Cerebellum (tissue), 5 donors: ENCODE measurements around a stretch of chr19.

DNA sequence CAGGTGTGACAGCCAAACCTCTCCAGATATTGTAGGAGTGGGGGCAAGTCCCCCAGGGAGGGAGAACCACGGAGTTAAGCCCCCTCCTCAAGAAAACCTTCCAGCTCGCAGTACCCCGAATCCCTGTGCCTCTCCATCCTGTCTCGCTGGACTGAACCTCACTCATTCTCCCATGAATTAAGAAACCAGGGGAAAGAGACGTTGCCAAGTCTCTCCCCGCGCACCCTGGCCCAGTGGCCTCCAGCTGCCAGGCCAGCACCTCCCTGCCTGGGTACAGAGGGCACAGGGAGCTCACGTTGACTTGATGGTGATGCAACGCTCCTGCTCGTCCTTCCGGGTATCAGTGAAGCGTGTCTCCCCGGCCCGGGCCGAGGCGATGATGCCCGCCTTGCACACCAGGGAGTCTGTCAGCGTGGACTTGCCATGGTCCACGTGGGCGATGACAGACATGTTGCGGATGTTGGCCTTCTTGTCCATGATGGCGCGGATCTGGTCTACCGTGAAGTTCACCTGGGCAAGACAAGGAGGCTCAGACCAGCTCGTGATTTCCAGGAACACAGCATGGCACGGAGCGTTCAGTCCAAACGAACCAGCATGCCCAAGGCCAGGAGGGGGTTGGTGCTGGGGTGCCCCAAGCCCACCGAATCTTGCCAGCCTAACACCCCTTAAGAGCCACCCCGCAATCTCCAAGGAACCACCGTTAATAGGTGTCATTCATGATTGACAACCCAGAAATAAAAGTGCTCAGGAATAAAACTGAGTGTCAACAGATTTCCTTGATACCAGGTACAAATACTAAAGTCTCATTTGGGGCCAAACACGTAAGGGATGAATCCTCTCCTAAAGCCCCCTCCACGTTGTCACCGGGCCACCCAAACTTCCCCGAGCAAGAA is 1.2 kb downstream of the EEF2 start:
- PRO-cap, 3 experiments: no peak in any of the 3 experiments
- RAMPAGE, long total RNA: no peak

DNA sequence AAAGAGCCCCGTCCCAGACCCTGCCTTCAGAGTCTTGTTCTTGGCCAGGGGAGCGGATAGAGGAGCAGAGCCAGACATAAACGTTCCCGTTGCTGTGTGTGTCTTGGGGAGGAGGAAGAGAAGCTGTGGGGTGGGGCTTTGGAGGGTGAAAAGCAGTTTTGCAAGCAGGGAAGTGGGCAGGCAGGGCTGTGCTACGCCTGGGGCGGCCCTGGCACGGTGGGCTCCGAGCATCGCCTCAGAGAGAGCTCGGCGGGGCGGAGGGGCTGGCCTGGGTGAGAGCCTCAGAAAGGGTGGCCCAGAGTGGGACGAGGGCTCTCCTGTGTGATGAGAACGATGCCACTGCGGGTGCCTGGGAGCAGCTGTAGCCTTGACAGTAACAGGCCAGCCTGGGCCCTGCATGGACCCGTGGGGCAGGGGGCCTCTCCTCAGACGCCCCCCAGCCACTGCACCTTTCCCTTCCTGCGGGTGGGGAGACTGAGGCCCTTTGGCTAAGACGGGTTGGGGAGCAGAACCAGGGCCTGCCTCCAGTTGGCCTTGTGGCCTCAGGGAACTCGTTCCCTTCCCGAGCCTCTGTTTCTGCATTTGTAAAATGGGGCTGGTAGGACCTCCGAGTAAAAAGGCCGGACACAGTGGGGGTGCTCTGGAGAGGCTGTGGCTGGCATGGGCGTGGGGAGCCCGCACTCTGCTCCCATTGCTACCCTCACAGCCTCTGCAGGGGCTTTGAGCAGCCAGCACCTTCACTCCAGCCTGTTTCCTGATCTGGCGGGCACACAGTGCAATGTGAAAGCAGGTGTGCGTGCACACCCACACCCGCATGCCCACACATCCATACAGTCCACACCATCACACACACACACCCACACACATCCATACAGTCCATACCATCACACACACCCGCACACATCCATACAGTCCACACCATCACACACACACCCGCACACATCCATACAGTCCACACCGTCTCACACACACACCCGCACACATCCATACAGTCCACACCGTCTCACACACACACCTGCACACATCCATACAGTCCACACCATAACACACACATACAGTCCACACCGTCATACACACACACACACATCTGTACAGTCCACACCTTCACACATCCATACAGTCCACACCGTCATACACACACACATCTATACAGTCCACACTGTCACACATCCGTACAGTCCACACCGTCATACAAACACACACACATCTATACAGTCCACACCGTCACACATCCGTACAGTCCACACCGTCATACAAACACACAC is 27.8 kb downstream of the PIAS4 start:
- PRO-cap, 3 experiments: no peak in any of the 3 experiments
- RAMPAGE, long total RNA: no peak

DNA sequence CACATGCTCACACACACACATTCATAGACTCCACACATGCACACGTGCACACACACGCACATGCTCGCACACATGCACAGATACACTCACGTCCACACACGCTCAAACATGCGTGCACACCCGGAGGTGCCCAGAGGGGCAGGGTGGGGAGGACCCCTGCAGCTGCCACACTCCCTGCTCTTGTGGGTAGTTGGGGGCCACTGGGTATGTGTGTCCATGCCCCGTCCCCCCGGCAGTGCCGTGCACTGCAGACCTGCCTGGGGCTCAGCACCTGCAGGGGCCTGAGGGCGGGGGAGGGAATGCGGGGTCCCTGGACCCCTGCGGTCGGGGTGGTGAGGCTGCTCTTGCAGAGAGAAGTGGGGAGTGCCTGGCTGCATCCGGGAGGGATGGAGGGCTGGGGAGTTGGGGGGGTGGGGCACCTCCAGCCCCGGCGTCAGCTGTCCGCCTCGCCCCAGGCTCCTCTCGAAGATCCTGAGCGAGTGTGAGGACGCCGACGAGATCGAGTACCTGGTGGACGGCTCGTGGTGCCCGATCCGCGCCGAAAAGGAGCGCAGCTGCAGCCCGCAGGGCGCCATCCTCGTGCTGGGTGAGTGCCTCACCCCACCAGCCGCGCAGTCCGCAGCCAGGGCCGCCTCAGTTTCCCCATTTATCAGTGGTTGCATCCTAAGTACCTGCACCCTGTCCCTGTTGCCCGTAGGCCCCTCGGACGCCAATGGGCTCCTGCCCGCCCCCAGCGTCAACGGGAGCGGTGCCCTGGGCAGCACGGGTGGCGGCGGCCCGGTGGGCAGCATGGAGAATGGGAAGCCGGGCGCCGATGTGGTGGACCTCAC is 29.6 kb downstream of the ZBTB7A start:
- PRO-cap, 3 experiments: no peak in any of the 3 experiments
- RAMPAGE, long total RNA: no peak

- PRO-cap, 3 experiments: no peak in any of the 3 experiments
- RAMPAGE, long total RNA: no peak
These were observed 23.3 kb downstream of the ZBTB7A start for GRCh38 chr19:4043286-4043991.

DNA sequence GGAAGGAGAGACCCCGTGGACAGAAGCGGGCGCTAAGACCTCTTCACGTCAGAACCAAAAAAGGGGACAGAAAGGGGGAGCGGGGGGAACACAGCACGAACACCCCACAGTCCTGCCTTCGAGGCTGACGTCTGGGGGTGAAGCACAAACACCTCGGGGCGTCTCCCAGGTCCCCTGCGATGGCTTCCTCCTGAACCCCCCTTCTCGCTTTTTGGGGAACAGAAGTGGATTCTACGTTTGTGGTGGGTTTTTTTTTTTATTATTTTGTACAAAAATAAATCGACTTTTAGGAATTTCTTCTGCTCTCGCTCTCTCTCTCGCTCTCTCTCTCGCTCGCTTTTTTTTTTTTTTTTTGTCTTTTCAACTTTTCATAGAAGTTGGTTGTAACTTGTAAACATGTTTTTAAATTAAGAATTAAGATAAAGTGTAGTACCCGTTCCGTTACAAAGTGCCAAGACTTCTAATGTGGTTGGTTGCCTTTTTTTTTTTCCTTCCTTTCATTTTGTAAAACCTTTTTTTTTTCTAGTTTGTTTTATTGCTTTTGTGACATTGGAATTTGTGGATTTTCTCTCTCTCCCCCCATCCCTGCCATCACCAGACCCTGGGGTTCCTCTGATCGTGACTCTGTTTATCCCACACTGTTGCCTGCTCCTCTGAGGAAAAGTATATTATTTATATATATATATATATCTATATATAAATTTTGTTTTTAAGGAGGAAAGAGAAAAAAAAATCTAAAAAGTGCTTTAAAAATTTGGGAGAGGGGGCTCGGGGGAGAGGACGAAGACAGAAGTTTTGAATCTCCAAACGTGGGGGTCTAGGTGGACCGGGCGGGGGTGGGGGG is 20.4 kb downstream of the ZBTB7A start:
- PRO-cap, 3 experiments: no peak in any of the 3 experiments
- RAMPAGE, long total RNA: no peak

- PRO-cap, 3 experiments: no peak in any of the 3 experiments
- RAMPAGE, long total RNA: no peak
These were observed 15.3 kb downstream of the ZBTB7A start for GRCh38 chr19:4051058-4052060.

GRCh38 chr19:4068014-4068371 is 1.3 kb upstream of the ZBTB7A start:
- PRO-cap, 3 experiments: no peak in any of the 3 experiments
- RAMPAGE, long total RNA: no peak

GRCh38 chr19:4095009-4095674 is 28.4 kb upstream of the ZBTB7A start:
- PRO-cap, 3 experiments: no peak in any of the 3 experiments
- RAMPAGE, long total RNA: no peak

DNA sequence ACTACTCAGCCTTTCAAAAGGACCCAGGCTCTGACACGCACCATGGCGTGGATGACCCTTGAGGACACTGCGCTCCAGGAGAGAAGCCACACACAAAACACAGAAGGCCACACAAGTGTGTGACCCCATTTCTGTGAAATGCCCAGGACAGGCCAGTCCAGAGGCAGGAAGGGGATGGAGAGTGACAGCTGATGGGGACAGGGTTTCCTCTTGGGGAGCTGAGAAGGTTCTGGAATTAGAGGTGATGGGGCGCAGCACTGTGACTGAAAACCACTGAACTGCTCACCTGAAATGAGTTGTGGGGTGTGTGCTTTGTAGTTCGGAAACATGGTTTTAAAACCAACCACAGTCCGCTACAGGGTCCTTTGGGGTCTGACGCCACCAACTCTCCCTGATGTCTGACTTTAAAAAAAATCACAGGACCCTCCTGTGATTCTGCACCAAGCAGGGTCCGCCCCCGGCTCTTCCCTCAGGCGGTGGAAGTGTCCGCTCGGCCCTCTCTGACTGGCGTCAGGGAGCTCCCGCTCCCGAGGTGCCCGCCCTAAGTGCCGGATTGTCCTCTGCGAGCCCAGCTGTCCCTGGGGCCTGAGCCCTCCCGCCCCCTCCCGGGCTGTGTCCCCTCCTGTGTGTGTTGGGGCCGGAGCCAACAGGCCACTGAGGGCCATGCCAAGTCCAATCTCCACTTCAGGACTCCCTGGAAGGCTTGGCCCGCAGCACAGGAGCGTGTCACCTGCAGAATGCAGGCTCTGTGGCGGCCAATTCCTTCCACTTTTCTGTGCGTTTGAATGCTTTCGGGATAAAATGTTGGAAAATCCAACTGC is 25.6 kb downstream of the MAP2K2 start:
- PRO-cap, 3 experiments: peak in 1 of 3 experiments; most common minus-strand start position 547 of the sequence (in 1)
- RAMPAGE, long total RNA: no peak

GRCh38 chr19:4102880-4103754 is 20.8 kb downstream of the MAP2K2 start:
- PRO-cap, 3 experiments: no peak in any of the 3 experiments
- RAMPAGE, long total RNA: no peak

- PRO-cap, 3 experiments: no peak in any of the 3 experiments
- RAMPAGE, long total RNA: no peak
These were observed 14.0 kb downstream of the MPND start for GRCh38 chr19:4357196-4357842.

DNA sequence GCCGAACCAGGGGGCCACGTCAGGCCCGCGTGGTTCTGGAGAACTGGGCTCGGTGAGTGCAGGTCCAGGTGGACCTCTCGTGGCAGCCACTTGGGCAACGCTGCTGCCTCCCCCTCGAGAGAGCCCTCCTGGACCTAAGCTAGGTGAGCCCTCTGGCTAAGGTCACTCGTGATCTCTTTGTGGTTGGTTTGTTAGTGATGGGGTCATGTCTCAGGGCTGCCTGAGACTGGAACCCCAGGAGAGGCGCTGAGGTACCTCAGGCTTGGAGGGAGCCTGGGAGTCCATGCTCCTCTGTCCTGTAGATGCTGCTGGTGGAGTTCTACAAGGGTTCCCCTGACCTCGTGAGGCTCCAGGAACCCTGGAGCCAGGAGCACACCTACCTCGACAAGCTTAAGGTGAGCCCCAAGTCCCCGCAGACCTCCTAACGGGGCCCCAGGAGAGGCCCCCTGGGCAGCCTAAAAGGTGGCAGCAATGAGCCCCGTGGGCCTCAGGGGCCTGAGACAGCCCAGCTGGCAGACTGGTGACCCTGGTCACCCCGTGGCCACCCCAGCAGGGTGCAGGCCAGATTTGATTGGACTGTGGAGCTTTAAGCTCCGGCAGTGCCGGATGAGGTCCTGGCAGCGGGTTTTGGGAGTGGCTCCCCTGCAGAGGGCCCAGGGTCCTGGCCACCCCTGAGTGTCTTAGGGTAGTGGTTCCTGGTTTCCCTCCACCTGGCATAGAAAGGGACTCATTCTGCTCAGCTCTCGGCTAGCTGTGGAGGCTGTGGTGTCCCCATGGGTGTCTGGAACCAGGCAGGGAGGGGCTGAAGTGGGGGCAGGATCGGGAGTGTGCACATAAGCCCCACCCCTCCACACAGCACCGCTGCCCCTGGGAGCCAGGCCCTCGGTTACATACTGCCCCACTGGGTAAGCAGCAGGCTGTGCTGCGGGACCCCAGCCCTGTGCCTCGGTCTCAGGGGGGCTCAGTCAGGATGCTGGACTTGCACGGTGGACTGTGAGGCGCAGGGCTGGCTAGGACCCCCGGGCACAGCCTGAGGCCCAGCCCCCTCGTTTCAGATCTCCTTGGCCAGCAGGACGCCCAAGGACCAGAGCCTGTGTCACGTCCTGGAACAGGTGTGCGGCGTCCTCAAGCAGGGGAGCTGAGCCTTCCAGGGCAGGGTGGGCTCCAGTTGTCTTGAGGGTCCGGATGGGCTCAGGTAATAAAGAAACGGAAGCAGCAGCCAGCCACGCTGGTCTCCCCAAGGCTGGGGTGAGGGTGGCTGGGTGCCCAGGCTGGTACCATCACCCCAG is 15.9 kb downstream of the MPND start:
- PRO-cap, 3 experiments: no peak in any of the 3 experiments
- RAMPAGE, long total RNA: no peak

GRCh38 chr19:4376627-4377973 is 23.2 kb downstream of the SH3GL1 start:
- PRO-cap, 3 experiments: no peak in any of the 3 experiments
- RAMPAGE, long total RNA: no peak

DNA sequence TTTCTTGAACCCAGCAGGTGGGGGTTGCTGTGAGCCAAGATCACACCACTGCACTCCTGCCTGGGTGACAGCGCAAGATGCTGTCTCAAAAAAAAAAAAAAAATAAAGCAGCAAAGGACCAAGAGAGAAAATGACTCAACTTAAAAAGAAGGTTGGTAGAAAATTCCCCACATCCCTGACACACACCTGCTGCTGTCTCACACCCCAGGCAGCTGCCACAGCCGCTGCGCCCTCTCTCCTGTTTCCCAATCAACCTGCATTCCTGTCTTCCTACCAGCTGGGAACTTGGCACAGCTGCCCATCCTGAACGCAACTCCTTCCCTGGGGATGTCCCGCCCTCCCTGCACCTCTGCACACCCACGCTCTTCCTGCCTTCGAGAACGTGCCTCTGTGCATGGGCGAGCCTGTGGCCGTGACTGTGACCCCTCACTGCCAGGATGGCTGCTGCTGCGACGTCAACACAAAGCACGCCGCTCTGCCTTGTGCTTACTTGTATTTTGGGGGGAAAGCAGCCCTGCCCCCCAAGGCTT is 20.9 kb downstream of the SH3GL1 start:
- PRO-cap, 3 experiments: no peak in any of the 3 experiments
- RAMPAGE, long total RNA: no peak

- PRO-cap, 3 experiments: no peak in any of the 3 experiments
- RAMPAGE, long total RNA: no peak
These were observed 12.9 kb downstream of the SH3GL1 start for GRCh38 chr19:4387209-4388020.

DNA sequence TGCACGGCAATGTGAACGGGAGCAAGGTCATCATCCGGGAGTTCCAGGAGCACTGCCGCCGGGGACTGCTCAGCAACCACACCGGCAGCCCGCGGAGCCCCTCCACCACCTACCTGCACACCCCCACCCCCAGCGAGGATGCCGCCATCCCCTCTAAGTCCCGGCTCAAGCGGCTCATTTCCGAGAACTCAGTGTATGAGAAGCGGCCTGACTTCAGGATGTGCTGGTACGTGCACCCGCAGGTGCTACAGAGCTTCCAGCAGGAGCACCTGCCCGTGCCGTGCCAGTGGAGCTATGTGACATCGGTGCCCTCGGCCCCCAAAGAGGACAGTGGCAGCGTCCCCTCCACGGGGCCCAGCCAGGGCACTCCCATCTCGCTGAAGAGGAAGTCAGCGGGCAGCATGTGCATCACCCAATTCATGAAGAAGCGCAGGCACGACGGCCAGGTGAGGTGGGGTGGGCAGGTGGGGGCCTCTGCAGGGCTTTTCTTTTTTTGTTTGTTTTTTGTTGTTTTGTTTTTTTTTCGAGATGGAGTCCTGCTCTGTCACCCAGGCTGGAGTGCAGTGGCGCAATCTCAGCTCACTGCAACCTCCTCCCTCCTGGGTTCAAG is 24.4 kb downstream of the UBXN6 start:
- PRO-cap, 3 experiments: no peak in any of the 3 experiments
- RAMPAGE, long total RNA: no peak

DNA sequence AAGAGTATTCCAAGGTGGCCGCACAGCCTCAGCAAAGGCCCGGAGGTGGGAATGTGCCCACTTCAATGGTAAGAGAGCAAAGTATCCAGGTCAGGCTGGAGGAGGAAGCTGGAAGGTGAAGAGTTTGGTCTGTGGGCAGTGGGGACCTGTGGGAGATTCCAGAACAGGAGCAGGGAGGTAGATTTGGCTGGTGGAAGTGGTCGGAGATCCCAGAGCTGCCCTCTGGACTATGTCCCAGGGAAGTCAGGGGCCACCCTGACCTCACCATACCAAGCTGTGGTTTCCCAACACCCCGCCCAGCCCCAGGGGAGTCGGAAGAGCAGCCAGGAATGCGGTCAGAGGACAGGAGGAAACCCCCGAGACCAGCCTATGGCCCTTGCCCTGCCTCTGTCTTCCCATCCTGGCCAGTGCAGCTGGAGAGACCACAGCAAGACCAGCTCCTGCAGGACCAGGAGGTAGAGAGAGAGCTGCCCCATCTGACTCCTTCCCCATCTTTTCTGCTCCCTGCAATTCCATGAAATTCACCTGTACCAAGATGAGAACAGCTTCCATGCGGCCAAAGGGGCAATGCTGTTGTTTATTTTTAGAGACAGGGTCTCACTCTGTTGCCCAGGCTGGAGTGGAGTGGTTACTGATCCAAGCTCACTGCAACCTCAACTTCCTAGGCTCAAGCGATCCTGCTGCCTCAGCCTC is 3.3 kb upstream of the PLIN4 start:
- PRO-cap, 3 experiments: no peak in any of the 3 experiments
- RAMPAGE, long total RNA: no peak

DNA sequence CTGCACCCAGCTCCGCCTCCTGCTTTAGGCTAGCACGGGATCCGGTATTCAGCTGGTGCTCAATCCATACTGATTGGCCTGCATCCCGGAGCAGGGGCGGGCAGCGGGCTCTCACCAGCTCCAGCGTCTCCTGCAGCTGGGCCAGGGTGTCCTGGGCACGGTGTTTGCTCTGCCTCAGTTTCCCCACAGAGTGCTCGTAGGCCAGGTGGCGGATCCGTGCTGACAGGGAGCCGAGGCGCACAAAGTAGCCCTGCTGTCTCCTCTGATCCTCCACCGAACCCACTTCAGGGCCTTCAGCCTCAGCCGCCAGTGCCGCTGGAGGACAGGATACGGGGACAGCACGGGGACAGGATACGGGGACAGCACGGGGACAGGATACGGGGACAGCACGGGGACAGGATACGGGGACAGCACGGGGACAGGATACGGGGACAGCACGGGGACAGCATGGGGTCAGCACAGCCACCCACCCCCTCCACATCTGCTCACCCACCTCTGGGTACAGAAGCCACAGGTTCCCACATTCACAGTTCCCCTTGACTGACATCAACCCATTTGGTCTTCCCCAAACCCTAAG is 7.3 kb upstream of the PLIN4 start:
- PRO-cap, 3 experiments: no peak in any of the 3 experiments
- RAMPAGE, long total RNA: no peak

GRCh38 chr19:4531467-4531979 is 3.5 kb downstream of the PLIN5 start:
- PRO-cap, 3 experiments: no peak in any of the 3 experiments
- RAMPAGE, long total RNA: no peak

DNA sequence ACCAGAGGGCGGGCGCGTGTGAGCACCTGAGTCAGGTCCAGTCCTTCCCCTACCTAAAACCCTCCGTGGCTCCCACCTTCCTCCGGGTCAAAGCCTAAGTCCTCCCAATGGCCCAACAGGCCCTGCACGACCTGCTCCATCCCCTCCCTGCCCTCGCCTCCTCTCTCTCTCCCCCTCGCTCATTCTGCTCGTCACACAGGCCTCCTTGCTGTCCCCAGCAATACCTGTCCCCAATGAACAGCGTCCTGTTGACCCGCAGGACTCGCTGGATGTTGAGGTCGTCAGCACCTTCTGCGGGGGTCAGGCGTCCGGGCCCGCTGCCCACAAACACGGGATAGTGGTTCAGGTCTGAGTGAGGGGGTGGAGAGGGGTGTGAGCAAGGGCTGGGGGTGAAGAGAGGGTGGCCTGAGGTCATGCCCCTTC is 1.7 kb downstream of the SEMA6B start:
- PRO-cap, 3 experiments: no peak in any of the 3 experiments
- RAMPAGE, long total RNA: no peak